ENCODE data around the genes C19orf84, ZNF350, ZNF432, ZNF610, ZNF578 and ZNF701.

DNA sequence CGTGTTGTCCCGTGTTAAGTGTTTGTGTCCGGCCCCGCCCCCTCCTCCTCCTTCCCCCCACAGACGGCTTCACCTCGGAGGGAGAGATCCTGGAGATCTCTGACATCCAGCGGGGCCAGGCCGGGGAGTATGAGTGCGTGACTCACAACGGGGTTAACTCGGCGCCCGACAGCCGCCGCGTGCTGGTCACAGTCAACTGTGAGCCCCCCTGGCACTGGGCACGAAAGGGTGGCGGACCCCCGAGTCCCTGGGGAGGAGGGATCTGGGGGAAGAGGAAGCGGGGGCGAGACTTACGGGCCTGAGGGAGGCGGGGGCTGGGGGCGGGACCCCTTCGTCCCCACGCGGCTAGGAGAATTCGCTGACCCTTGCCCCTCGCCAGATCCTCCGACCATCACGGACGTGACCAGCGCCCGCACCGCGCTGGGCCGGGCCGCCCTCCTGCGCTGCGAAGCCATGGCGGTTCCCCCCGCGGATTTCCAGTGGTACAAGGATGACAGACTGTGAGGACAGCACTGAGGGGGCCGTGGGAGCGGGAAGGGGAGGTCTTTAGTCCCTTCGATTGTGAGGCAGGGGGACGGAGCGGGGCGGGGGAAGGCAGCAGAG is 15.1 kb downstream of the VSIG10L start:
- PRO-cap = no peak
- RAMPAGE, long total RNA, 4 experiments = no peak in any of the 4 experiments

DNA sequence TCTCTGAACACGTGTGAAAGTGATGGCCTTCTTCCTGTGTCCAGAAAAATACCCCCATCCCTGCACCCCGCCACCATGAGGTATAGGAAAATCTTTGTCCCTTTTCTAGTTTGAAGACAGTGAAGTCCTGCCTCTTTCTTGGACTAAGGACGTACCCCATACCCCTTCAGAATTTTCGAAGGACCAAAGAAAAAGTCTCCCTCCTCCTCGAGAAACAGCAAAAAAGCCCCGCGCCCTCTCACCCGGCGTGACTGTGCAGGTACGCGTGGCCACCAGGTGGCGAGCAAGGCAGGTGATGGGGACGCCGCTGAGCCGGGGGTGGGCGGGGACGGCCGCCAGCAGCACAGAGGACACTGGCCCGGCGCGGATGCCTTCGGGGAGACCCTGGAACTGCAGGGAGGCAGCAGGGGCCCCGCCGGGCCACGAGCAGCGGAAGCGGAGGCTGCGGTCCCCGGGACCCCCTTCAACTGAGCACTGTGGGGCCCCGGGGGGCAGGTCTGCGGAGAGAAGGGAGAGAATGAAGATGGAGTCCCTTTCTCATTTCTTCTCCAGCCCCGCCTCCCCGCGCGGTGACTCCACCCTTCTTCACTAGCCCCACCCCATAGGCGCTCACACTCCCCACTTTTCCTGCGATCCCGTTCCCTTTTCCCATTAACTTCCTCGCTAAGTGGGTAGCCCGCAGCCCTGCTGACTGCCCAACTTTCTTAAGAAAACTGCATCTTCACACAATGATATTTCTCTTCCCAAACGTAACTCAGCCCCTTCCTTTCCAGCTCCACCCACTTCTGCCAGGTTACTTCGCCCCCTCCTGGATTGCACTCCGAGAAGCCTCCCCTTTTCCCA is 3.1 kb downstream of the VSIG10L start:
- PRO-cap = no peak
- RAMPAGE, long total RNA, 4 experiments = no peak in any of the 4 experiments

GRCh38 chr19:51365411-51366011 is 677 bp downstream of the ETFB start:
- PRO-cap = no peak
- RAMPAGE, long total RNA, 4 experiments = no peak in any of the 4 experiments

DNA sequence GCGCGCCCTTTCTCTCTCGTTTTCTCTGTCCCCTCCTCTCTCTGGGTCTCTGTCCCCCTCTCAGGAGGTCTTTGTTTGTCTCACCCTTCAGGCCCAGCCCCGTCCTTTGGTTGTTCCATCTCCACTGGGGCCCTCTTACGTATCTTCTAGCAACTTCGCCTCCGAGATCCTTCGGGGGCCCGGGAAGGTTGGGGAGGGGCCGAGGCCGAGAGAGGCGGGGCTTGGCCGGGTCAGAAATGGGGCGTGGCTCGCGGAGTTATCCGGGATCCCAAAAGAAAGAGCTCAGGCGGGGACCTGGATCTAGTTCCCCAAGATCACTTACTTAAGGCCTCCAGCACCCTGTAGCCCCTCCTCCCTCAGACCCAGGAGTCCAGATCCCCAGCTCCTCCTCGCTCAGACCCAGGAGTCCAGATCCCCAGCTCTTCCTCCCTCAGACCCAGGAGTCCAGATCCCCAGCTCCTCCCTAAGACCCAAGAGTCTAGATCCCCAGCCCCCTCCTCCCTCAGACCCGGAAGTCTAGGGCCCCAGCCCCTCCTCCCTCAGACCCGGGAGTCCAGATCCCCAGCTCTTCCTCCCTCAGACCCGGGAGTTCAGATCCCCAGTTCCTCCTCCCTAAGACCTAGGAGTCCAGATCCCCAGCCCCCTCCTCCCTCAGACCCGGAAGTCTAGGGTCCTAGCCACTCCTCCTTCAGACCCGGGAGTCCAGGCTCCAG is at the start of gene C19orf84:
Gene C19orf84, minus strand, starts transcription at position 198 of the 713 bp plus-strand sequence.
- PRO-cap = no peak
- RAMPAGE, long total RNA, 4 experiments = no peak in any of the 4 experiments

DNA sequence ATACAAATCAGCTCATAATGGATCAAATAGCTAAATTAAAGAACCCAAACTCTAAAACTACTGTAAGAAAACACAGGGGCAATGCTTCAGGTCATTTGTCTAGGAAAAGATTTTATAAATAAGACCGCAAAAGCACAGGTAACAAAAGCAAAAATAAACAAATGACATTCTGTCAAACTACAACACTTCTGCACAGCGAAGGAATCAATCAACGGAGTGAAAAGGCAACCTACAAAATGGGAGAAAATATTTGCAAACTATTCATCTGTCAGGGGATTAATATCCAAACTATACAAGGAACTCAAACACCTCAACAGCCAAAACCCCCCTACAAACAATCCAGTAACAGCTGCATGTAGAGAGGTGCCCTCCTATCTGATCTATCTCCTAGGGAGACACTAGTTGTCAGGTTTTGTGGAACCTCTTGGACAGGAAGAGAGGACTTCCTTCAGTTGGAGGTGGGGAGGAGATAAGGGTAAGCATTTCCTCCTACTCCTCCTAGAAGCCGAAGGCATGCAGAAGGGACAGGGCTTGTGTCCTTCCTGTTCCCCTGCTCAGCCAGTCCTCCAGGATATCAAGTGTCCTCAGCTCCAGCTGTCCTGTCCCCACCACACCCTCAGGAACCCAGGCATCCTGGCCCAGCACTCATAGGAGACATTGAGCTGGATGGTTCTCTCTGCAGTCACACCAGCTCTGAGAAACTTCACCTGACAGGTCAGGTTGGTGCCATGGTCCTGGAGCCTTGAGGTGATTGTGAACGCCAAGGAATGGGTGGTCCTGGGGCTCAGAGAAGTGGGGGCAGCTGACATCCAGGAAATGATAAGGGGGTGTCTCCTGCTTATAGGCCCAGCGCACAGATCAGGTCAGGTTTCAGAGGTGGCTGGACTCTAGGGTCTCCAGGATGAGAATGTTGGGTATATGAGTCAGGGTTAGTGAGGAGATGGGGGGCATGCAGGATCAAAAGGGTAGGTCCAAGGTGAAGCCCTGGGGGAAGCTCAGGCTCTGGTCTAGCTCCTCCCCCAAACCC is 9.8 kb upstream of the SIGLEC8 start:
- PRO-cap = no peak
- RAMPAGE, long total RNA, 4 experiments = no peak in any of the 4 experiments

- PRO-cap = unidirectional peak, minus-strand start at chr19:51690843
- RAMPAGE, long total RNA, 4 experiments = start-site peak on the plus strand in 2 of 4 experiments, at chr19:51690689-51691616 at its widest, 12 to 13 reads per replicate
These were observed 2.2 kb upstream of the SPACA6 start for GRCh38 chr19:51690709-51691647.

DNA sequence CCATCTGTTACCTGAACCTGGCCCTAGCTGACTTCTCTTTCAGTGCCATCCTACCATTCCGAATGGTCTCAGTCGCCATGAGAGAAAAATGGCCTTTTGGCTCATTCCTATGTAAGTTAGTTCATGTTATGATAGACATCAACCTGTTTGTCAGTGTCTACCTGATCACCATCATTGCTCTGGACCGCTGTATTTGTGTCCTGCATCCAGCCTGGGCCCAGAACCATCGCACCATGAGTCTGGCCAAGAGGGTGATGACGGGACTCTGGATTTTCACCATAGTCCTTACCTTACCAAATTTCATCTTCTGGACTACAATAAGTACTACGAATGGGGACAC is 28.9 kb downstream of the FPR3 start:
- PRO-cap = no peak
- RAMPAGE, long total RNA, 4 experiments = no peak in any of the 4 experiments

DNA sequence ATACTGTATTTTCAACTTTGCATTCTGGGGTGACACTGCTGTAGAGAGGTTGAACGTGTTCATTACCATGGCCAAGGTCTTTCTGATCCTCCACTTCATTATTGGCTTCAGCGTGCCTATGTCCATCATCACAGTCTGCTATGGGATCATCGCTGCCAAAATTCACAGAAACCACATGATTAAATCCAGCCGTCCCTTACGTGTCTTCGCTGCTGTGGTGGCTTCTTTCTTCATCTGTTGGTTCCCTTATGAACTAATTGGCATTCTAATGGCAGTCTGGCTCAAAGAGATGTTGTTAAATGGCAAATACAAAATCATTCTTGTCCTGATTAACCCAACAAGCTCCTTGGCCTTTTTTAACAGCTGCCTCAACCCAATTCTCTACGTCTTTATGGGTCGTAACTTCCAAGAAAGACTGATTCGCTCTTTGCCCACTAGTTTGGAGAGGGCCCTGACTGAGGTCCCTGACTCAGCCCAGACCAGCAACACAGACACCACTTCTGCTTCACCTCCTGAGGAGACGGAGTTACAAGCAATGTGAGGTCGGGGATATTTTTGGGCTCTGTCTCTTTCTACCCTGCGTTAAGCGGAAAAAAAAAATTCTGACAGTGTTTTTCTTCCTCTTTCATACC is 29.4 kb downstream of the FPR3 start:
- PRO-cap = no peak
- RAMPAGE, long total RNA, 4 experiments = no peak in any of the 4 experiments

- PRO-cap = no peak
- RAMPAGE, long total RNA, 4 experiments = no peak in any of the 4 experiments
These were observed 35.2 kb downstream of the FPR3 start for GRCh38 chr19:51830062-51830645.

DNA sequence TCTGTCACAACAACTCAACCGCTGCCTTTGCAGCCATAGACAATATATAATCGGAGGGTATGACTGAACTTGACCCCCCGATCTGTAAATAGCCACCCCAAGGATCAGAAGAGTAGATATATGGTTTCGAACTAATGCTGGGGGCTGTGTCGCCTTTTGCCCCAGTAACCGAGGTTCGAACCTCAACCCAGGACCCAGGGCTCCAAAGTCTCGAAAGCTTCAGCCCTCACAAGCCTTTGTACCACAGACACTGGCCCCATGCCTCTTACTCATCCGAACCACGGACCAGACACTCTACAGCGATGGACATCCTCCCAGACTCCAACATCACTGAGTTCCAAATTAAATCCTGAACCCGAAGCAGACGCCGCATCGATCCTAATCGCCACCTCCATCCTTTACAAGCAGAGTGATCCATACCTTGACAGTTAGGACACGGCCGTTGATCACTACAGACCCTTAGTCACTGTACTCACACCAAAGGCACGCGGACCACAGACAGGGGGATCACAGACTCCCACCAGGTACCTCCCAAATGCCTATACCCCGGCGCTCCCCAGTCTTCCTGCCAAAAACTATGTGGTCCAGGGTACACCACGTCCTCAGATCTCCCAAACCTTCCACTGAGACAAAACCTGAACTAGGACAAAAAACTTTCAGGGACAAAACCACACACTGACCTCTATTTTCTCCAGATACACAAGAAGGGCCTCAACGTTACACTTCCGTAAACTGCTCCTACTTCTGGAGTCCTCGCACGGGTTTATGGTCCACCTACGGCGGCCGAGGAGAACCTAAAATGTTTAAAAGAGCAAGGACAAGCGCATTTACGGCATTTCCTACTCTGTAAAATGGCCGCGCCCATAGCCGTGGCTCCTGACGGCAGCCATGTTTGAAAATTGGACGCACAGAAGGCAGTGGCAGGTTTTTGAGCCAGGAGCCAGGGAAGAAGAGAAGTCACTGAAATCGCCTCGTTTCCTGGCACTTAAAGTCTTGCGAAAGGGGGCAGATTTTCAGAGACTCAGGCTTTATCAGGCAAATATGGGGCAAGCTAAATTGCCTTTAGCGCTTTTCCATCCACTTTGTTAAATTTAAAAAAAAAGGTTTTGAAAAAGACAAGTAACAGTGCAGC is at the start of gene ZNF350:
Gene ZNF350, minus strand, starts transcription at position 751 of the 1,132 bp plus-strand sequence.
- PRO-cap = no peak
- RAMPAGE, long total RNA, 4 experiments = start-site peak on the minus strand in 4 of 4 experiments, centred at positions 707 to 720 of the sequence, 17 to 35 reads per replicate

GRCh38 chr19:51988953-51989311 is 2.3 kb upstream of the ZNF350 start:
- PRO-cap = no peak
- RAMPAGE, long total RNA, 4 experiments = no peak in any of the 4 experiments

GRCh38 chr19:52048479-52049545 is at the start of gene ZNF432:
TSS of gene ZNF432 (minus strand) at chr19:52048838.
- PRO-cap = bidirectional peak, plus-strand start at chr19:52048947, minus-strand start at chr19:52048897
- RAMPAGE, long total RNA, 4 experiments = start-site peak on the plus strand in 3 of 4 experiments, at chr19:52048655-52048938 at its widest, 5 to 14 reads per replicate; start-site peak on the minus strand in 1 of 4 experiments, at chr19:52048644-52048913 at its widest, 59 reads per replicate

GRCh38 chr19:52075893-52076421 is 19.6 kb downstream of the ZNF841 start:
- PRO-cap = no peak
- RAMPAGE, long total RNA, 4 experiments = no peak in any of the 4 experiments

DNA sequence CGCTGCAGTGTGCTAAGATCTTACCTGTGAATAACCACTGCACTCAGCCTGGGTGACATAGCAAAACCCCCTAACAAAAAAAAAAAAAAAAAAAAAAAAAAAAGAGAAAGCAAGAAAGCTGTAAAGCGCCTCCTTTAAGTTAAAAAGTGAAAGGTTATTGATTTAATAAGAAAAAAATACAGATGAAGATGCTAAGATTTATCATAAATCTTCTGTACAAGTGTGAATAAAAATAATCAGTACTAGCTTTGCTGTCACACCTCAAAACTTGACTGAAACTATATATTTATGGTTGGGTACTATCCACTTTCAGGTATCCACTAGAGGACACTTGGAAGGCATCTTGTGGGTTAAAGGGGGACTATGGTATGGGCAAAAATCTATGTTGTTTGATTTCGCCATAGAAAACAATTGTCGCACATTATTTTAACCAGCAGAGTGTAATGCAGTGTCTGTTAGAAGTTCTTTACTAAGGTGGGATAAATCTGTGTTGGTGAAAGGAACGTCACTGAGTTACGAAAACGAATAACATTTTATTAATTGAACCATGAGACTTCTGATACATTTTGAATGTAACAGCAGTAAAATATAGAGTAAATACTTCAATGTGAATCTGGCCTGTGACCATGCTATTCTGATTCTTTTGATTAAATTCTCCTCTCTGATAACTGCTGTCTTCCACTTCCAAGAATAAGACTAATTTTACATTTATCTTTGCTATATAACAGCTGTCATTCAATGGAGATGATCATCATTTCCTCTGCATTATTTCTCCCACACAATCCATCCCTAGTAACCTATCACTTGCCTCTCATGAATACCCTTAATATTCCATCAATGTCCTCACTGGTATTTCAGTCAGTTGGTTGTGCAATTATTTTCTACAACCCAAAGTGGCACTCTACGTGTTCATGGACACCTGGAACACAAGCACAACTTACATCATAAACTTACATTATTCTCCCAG is 16.3 kb upstream of the ZNF841 start:
- PRO-cap = no peak
- RAMPAGE, long total RNA, 4 experiments = no peak in any of the 4 experiments

DNA sequence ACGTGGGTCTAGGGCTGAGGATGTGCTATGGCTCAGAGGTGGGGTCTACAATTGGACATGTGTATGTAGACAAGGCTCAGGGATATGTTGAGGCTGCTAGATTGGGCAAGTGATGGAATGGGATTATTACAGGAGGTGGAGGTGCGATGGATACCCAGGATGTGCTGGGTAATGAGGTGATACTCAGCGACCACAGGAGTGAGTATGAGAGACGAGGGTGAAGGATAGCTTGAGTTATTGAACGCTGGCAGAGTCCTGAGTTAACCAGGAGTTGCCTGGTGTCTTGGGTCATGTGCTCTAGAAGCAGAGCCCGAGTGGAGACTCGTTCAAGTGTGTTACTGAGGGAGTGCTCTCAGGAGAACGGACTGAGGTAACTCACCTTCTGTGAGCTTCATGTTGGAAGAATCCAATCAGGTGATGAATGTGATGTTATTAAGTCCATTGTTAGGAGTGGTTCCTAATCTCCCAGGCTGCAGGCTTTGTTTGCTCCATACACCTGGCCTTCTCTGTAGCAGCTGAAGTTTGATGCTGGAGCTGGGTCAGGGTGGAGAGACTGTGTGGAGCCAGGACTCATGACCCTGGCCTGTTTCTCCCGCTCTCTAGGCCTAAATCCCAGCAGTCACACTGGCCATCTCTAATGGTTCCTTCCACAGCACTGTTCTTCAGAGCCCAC is 38.4 kb downstream of the PPP2R1A start:
- PRO-cap = no peak
- RAMPAGE, long total RNA, 4 experiments = no peak in any of the 4 experiments

DNA sequence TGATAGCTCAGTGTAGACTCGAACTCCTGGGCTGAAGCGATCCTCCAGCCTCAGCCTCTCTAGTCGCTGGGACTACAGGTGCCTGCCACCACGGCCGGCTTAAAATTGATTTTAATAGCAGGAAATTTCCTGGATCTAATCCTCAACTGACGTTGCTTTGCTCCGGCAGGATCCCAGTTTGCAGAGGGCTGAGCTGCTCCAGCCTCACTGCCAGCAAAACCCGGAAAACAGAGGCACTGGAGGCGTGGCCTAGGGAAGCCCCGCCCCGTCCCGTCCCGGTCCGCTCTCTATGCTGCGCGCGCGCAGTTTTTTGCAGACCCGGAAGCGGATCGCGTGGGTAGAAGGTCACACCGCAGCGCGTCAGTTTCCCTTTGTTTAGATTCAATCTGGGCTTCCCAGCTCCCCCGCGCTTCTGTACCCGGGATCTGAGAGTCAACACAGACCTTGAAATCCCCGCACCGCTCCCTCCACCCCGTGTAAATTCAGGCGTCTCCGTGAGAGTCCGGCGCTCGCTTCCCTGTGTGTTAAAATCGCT is at the start of gene ZNF610:
Gene ZNF610, plus strand, starts transcription at position 313 of the 535 bp plus-strand sequence.
- PRO-cap = bidirectional peak, plus-strand start at position 315 of the sequence, minus-strand start at position 209 of the sequence
- RAMPAGE, long total RNA, 4 experiments = start-site peak on the plus strand in 4 of 4 experiments, centred at positions 361 to 385 of the sequence, 6 to 10 reads per replicate

- PRO-cap = no peak
- RAMPAGE, long total RNA, 4 experiments = start-site peak on the plus strand in 1 of 4 experiments, at chr19:52453569-52453585 at its widest, 14 reads per replicate
These were observed at the start of gene ZNF578 for GRCh38 chr19:52453092-52454271. TSS of gene ZNF578 (plus strand) at chr19:52453553.

- PRO-cap = no peak
- RAMPAGE, long total RNA, 4 experiments = no peak in any of the 4 experiments
These were observed 32.1 kb downstream of the ZNF578 start for GRCh38 chr19:52485043-52486164.

DNA sequence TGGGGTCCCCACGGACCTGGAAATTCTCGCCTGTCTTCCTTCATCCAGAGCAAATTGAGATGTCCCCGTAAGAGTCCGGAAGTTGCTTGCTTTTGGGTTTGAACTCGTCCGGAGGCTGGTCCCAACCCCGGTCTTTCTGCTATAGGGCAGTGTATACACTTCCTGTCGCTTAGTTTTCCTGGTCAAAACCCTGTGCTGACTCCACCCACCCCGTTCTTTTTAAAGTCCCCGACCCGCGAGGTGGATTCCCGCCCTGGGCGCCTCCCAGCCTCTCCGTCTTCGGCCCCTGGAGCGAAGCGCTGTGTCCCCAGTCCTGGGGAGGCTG is 8.6 kb downstream of the ZNF808 start:
- PRO-cap = no peak
- RAMPAGE, long total RNA, 4 experiments = no peak in any of the 4 experiments

DNA sequence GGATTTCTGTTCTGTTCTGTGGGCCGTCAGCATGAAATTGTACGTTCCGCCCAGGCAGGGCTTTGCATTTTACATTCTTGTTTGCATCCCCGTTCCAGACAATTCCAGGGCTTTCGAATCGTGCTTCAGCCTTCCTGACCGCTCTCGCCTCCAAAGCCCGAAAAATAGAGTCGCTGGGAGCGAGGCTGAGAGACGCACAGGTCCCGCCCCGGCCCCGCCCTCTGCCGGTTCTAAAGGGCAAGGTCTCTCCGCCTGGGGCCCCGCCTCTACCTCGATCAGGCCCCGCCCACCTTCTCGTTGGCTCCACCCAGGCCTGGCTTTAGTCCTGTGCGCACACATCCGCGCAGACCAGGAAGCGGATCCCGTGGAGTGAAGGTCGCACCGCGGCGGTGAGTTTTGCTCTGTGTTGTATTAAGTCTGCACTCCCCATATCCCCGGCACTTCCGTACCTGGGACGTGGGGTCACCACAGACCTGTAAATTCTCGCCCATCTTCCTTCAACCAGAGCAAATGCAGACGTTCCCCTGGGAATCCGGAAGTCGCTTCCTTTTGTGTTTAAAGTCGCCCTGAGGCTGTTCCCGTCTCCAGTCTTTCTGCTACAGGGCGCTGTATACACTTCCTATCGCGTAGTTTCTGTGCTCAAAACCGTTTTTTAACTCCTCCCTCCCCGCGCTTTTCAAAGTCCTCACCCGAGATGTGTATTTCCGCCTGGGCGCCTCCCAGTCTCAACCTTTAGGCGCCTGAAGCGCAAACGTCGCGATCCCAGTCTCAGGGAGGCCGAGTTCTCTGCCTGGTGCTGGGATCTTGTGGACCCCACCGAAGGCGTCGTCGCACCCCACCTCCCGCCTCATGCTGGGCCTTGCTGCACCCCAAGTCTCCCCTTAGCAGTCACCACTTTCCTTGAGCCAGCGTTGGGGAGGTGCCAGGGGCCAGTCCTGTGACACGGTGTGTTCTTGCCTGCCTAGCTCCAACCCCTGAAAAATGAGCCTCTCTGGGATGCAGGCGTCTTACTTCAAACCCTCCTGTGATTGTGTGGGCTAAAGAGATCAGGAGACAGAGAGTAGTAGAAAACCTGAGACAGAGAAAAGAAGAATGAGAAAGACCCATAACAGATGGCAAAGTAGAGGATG is at the start of gene ZNF701:
Gene ZNF701, plus strand, starts transcription at position 346 of the 1,130 bp plus-strand sequence.
- PRO-cap = bidirectional peak, plus-strand start at position 351 of the sequence, minus-strand start at position 159 of the sequence; unidirectional peak, plus-strand start at position 587 of the sequence
- RAMPAGE, long total RNA, 4 experiments = start-site peak on the plus strand in 3 of 4 experiments, centred at positions 344 to 349 of the sequence, 117 to 162 reads per replicate